NT2/D1 (cell line): Measurements from ENCODE around the gene PLG.

GRCh38 chr6:160095708-160096138, 25.9 kb upstream of the SLC22A1 start:
- RRBS, 2 experiments = no CpG with 5 or more reads among the region's 3 CpGs

GRCh38 chr6:160120168-160120472, 1.5 kb upstream of the SLC22A1 start:
- RRBS, 2 experiments = no CpG with 5 or more reads among the region's 1 CpG

- RRBS, 2 experiments = no CpG with 5 or more reads among the region's 5 CpGs
Measured at GRCh38 chr6:160147039-160147716, 25.6 kb downstream of the SLC22A1 start.

GRCh38 chr6:160163185-160163845, 41.7 kb downstream of the SLC22A1 start:
- RRBS, 2 experiments = no CpG with 5 or more reads among the region's 11 CpGs

DNA sequence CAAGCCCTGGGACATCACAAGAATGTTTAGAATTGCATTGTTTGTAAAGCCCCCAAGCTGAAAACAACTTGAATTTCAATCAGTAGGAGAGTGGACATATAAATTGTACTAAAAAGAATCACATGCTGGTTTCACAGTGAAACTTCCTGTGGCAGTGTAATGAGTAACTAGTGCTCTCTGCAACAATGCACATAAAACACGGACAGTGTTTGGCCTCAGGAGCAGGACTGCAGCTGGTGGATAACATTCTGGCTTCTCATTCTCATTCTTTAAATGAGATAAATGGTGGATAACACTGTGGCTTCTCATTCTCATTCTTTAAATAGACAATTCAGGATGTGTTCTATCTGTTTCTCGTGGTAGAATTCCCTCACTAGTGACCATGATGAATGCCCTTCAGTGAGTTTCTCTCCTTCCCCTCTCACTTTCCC, 60.0 kb downstream of the SLC22A2 start:
- RRBS, 2 experiments = no CpG with 5 or more reads among the region's 2 CpGs

- RRBS, 2 experiments = no CpG with 5 or more reads among the region's 10 CpGs
Measured at GRCh38 chr6:160299510-160299875, 40.9 kb upstream of the SLC22A2 start.

DNA sequence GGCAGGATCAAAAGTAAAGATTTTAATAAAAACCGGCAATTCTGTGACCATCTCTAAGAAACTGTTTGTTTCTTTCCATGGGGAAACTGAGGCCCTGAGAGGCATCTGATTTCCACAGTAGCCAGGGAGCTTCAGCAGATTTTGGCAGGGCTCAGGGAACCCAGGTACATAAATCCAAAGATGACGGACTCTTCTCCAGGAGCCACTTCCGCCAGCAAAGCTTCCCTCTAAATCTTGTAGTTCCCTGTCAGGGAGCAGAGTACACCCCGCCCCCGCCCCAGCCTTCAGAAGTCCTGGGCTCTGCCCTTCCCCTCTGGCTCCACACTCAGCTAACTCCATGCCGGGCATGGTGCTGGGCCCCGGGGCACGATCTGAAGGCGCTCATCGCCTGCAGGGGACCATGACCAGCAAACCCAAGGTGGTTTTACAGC, 41.3 kb upstream of the SLC22A2 start:
- RRBS, 2 experiments = no CpG with 5 or more reads among the region's 10 CpGs

- RRBS, 2 experiments = no CpG with 5 or more reads among the region's 7 CpGs
Measured at GRCh38 chr6:160399911-160401302, 52.2 kb downstream of the SLC22A3 start.

DNA sequence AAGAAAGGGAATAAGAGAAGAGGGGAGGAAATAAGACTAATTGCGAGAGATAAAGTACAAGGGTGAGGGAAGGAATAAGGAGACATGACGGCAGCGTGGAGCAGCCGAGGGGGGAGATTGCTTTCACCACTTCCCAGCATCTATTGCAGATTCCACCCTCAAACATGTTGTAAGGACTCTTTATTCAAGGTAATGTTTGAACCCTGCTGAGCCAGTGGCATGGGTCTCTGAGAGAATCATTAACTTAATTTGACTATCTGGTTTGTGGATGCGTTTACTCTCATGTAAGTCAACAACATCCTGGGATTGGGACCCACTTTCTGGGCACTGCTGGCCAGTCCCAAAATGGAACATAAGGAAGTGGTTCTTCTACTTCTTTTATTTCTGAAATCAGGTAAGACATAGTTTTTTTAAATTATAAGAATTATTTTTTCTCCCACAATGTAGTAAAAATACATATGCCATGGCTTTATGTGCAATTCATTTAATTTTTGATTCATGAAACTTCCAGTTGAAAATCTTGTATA, at the start of gene PLG:
PLG (plus strand) TSS at position 285 of the 527 bp plus-strand sequence.
- RRBS, 2 experiments = no CpG with 5 or more reads among the region's 5 CpGs

DNA sequence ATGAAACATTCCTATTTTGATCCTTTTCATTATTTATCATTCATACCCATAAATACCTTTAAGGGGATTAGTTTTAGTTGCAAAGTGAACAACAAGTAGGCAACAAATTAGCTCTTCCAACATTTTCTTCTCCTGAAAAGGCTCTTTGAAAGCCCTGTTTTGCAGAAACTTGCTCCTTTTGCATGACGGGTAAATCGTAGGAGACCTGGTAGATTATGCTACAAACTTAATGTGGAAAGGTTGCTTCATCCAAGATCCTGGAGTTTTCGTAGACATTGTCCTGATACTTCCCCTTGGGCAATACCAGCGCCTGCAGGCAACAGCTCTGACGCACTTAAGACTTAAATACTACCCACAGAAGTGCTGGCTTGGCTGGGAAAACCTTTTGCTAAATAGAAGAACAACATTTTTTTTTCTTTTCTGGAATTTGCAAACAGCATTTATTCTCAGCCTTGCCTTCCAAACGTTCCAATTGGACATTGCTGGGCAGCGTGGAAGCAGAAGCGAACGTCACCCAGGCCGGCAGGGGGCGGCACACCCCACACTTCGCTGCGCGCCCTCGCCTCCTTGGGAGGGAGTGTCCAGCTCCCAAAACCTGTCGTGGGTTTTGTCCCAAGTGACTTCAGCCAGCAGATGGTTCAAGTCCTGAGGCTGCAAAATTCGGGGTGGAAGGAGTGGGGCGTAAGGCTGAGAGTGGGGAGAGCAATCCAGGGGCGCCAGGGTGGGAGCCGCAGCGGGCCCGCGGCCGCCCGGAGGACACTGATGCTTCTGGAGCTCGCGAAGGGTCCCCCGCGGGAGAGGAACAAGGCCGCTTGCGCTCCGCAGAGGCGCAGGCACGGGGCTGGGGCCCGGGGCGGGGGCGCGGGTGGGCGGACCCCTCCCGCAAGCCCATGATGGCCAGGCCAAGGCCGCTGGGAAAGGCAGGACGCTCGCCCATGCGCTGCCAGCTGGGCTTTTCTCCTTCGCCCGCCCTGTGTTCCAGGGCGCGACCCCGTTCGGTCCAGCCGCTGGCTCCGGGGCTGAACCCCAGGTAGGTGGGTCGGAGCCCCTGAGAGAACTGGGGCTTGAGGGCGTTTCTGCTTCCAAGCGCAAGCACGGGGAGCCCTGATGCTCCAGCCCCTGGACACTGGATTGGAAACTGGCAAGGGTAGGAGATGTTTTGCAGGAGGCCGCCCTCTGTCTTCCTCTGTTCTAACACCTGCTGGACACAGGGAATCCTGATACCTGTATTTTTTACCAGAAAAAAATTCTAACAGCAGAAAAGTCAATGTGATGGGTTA, 60.8 kb upstream of the MAP3K4 start:
- RRBS, 2 experiments = 2 to 9% methylated on average over 5 of the region's 57 CpGs

GRCh38 chr6:161068978-161070053, 77.7 kb downstream of the MAP3K4 start:
- RRBS, 2 experiments = no CpG with 5 or more reads among the region's 16 CpGs

- RRBS, 2 experiments = no CpG with 5 or more reads among the region's 8 CpGs
Measured at GRCh38 chr6:161070338-161071254, 79.0 kb downstream of the MAP3K4 start.

DNA sequence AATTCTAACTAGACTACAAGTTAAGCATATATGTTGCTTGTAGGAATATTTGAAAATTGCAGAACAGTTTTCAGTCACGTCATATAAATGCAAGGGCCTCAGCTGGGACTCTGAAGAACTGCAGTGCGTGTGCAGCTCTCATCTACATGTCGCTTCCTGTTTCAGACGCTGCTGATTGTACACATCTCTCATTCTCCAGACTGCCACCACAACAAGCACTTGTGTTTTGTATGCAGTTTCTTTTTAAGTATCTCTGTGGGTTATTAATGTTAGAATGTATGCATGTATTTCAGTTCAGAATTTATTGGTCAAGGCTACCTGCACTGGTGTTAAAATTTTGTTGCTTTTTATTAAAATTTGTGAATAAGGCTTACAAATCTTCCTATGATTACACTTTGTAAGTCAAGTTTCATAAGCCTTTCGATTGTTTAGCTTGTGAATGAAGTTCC, 119.8 kb downstream of the MAP3K4 start:
- RRBS, 2 experiments = no CpG with 5 or more reads among the region's 5 CpGs

DNA sequence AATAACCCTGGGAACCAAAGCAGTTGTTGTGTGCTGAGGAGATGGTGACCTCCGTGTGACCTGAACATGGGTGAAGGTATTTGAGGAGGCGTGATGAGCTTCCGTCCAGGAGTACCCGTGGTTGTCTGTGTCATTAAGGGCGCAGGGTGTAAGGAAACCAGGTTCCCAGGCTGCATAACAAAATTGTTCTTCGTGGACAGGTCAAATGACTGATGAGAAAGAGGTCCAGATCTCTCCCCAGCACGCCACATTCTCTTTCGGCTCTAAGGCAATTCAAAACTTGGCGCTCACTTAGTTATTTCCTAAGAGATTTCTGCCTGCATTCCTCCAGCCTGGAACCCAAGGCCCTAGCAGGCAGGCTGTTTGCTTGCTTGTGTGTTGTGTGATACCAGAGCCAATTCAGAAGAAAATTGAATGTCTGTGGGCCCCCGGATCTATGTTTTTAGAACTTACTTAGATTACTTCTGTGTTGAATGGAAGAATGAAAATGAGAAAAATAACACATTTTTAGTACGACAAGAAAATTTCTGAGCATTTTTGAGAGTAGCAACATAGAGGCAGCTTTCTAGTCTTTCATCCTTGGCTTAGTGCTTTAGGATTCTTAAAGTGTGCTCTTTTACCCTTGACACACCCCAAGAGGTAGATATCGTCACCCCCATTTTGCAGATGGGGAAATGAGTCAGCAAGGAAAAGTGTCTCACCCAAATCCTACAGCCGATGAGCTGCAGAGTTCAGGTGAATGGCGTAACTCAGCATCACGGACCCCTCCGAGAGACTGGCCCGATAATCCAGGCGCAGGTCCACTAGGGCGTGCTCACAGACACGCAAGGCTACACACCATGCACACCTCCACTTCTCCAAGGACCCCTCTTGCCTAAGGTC, 139.7 kb downstream of the AGPAT4 start:
- RRBS, 2 experiments = no CpG with 5 or more reads among the region's 20 CpGs

GRCh38 chr6:162187705-162188057, 539.9 kb downstream of the PRKN start:
- RRBS, 2 experiments = no CpG with 5 or more reads among the region's 2 CpGs

DNA sequence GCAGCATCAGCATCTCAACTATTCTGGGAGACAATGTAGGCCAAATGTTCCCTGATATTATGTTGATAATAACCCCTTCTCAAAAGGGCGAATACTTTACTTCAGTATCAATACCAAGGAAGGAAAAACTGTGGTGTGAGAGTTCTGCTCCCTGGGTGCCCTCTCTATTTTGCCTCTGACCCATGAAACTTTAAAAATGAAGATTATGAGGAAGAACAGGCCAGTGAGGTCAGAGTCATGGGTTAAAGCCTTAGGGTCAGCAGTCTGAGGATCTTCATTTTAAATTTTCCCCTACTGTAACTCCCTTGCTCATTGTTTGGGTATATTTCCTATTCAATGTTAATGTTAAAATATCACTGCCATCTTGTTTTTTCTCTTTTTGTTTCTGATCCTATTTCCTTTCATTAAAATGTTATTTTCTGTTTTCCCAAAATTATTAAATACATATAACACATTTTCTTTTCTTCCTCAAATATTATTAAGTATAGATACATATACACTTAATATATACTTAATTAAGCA, 47.9 kb downstream of the PRKN start:
- RRBS, 2 experiments = no CpG with 5 or more reads among the region's 1 CpG

DNA sequence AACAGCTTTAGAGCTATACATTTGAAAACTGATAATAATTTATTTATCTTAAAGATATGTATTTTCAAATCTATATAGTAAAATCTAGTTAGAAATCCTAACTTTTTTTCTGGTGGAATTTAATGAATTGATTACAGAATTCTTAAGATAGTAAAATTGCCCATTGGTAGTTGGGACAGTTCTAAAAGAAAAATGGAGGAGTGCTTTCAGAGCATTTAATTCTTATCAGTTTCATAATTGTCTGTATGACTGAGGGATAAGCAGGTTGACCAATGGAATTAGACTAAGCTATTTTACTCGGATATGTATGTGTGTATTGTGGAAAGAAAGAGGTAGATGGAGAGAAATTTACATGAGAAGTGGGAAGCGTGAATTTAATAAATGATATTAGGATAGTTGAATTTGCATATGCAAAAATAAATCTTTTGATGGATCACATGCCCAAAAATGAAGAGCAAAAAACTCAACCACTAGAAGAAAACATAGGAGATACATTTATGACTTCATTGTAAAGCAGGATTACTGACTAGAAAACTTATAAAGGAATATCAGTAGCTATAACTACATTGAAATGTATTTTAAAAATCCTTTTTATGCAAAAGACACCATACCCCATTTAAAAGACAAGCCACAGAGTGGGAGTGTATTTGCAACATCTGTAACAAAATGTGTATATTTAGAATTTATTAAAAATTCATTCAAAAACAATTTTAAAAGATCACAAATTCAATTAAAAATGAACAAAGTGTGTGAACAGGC, 100.0 kb downstream of the QKI start:
- RRBS, 2 experiments = no CpG with 5 or more reads among the region's 2 CpGs

GRCh38 chr6:163671342-163671885, 256.9 kb downstream of the QKI start:
- RRBS, 2 experiments = no CpG with 5 or more reads among the region's 26 CpGs

DNA sequence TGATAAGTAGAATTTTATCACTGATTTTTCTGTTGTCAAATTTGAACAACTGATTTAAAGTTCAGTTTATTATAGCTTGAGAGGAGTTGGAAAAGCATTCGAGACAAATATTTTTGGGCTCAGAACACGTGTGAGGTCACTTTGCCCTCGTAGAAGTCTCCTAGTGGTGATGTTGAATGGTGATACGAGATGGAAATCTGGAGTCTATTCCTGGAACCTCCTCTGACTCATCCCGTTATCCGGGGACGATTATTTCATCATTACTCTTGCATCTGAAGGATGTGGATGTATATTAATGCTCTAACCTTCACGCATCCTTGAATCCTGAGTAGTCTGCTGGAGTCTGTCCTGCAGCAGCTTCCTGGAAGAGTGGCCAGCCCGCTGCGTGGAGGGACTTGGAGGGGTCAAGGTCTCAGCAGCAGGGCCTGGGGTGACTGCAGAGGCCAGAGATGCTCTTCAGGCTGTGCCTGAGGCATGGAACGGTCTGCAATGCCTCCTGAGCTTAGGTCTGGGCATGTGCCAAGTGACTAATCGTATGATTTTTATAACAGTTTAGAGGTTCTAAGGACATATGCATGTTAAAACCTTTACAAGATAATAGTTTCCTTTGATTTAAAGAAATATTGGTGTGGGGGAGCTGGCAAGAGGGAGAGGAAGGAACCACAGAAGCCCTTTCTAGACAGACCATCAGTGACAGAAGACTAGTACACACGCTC, 400.1 kb downstream of the QKI start:
- RRBS, 2 experiments = no CpG with 5 or more reads among the region's 13 CpGs

GRCh38 chr6:164345871-164346386, 931.4 kb downstream of the QKI start:
- RRBS, 2 experiments = no CpG with 5 or more reads among the region's 5 CpGs